AG09319 (cell line): ENCODE results near the gene INSC.

DNA sequence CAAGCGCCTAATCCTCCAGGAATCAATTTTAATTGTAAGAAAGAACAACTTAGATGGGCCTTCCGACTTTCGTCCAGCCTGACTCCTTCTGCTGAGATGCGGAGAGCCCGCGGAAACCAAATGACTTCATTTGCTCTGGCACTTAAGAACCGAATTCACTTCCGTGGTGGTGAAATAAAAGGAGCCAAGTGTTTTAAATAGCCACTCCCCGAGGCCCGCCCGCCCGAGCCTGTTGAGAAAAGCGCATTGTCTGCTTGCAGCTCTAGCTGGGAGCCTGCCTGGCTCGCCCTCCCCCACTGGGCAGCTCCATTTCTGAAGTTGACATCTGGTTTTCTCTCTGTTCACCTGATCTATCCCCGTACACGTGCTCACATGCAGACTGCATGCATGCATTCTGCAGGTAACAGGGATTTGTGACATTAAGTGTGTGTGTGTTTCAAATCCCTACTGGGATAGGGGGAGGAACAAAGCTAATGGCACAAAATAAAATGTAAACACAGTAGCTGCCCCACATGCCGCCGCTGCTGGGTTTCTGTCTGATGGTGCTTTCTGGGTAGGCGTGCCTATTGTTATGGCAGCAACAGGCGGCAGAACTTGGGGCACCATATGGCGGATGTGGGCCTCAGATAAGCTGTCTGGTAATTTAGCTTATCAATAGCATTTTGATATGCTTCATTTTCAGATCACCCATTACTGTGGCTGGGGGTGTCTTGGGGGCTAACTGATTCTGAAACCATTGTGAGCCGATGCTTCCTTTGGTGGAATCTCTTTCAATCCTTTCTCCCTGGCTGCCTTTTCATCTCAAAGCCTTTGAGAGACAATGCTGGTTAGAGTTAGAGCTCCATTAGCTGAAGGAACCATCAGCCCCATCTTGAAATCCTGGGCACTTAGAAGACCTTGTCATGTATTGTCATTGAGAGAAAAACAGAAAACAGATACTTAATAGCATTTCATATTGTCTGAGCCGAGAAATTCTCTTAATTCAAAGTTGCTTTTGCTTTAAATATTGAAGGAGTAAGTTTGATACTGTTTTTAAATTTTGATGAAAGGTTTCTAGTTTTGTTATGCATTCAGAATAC, 6.4 kb downstream of the TEAD1 start:
- RRBS = no CpG with 5 or more reads among the region's 23 CpGs

DNA sequence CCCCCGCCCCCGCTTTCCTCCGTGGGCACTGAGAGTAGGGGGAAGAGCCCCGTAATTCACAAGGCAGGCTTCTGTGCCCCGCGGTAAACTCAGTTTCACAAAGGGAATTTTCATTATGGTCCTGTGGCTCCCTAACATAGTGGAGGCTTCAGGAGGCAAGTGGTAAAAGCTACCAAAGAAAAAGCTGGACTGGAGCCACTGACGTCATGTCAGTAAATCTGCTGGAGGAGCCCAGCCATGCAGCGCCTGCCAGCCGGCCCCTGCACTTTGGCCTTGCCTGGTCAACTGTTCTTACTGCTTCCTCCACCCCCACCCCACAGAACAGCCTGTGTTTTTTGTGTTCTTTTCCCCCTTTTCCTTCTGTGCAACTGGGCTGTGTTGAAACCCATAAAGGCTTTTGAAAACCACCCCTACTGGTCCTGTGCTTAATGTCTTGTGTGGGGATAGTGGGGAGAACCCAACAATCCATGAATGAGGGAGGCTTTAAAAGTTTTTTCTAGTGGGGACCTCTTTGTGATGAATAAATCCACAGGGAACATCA, 18.4 kb downstream of the TEAD1 start:
- RRBS = no CpG with 5 or more reads among the region's 9 CpGs

GRCh38 chr11:12693136-12694164, 19.2 kb downstream of the TEAD1 start:
- RRBS = no CpG with 5 or more reads among the region's 18 CpGs

- RRBS = no CpG with 5 or more reads among the region's 15 CpGs
Observed at GRCh38 chr11:12845538-12846471, 163.3 kb upstream of the RASSF10 start.

GRCh38 chr11:12878309-12878726, 130.8 kb upstream of the RASSF10 start:
- RRBS = 100% methylated on average over 2 of the region's 4 CpGs

GRCh38 chr11:13008578-13008935, 559 bp upstream of the RASSF10 start:
- RRBS = no CpG with 5 or more reads among the region's 20 CpGs

DNA sequence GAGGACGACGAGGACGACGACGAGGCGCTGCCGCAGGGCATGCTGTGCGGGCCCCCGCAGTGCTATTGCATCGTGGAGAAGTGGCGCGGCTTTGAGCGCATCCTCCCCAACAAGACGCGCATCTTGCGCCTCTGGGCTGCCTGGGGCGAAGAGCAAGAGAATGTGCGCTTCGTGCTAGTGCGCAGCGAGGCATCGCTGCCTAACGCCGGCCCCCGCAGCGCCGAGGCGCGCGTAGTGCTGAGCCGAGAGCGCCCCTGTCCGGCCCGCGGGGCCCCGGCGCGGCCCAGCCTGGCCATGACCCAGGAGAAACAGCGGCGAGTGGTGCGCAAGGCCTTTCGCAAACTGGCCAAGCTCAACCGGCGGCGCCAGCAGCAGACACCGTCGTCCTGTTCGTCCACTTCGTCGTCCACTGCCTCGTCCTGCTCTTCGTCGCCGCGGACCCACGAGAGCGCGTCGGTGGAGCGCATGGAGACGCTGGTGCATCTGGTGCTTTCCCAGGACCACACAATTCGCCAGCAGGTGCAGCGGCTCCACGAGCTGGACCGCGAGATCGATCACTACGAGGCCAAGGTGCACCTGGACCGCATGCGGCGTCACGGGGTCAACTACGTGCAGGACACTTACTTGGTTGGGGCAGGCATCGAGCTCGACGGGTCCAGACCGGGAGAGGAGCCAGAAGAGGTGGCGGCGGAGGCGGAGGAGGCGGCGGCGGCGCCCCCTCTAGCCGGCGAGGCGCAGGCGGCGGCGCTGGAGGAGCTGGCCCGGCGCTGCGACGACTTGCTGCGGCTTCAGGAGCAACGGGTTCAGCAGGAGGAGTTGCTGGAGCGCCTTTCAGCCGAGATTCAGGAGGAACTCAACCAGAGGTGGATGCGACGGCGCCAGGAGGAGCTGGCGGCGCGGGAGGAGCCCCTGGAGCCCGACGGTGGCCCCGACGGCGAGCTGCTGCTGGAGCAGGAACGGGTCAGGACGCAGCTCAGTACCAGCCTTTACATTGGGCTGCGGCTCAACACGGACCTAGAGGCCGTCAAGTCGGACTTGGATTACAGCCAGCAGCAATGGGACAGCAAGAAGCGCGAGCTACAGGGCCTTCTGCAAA, 1.0 kb downstream of the RASSF10 start:
- RRBS = 3% methylated on average over 31 of the region's 117 CpGs

GRCh38 chr11:13333290-13333977, 55.8 kb downstream of the BMAL1 start:
- RRBS = no CpG with 5 or more reads among the region's 7 CpGs

GRCh38 chr11:13337947-13339268, 60.8 kb downstream of the BMAL1 start:
- RRBS = no CpG with 5 or more reads among the region's 17 CpGs

DNA sequence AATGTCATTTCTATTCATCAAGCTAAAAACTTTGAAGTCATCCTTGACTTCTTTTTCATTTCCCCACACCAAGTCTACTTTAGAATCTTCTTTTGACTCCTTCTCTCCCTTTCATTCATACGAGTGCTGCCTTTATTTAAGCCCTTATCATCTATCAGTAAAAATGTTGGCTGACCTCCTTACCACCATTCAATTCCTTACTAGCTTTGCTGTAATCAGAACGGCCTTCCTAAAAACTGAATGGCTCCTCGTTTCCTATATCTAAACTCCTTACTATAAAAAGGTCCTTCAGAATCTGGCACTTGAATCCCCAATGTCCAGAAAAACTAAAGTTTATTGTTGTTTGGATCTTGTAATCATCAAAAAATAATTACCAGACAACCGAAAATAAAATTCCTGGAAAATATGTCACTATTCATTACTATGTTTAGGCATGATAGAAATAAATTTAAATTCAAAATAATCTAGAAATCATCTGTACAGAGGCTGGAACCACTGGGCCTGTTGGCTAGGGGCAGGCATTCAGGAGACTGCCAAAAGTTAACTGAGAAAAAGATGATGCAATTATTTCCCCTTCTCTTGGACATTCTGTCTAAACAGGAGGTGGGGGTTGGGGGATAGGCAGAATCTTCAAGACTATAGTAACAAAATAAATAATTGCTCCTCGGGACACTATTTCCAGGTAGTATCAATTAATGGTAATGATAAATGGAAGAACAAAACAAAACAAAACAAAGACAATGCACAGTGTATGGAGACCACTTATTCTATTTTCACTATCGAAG, 14.3 kb downstream of the BTBD10 start:
- RRBS = no CpG with 5 or more reads among the region's 6 CpGs

DNA sequence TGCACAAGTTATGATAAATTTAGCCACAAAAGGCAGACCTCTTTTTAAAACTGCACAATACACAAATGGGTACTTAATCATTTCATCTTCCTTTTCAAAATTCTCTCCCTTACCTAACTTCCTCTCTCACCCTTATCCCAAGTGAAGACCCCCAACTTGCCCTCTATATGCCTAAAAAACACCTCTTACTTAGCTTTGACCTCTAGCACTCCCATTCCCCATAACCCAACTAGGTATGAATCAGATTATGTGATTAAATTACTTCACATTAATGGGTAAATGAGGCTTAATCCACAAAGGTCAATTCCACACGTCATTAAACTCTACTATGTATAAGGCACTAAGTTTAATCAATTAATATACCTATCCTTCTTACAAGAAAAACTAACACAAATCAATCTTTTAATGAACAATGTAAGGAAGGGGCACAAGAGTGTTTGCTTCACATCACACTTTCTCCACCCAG, 2.8 kb downstream of the BTBD10 start:
- RRBS = no CpG with 5 or more reads among the region's 1 CpG

DNA sequence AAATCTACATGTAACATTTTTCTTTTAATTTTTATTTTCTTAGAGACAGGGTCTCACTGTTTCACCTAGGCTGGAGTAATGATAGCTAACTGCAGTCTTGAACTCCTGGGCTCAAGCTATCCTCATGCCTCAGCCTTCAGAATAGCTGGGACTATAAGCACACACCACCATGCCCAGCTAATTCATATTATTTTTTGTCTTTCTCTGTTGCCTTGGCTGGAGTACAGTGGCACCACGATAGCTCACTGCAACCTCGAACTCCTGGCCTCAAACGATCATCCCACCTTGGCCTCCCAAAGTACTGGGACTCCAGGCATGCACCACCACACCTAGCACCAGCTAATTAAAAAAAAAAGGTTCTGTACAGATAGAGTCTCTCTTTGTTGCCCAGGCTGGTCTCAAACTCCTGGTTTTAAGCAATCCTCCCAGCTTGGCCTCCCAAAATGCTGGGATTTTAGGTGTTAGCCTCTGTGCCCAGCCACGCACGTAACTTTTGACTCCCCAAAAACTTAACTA, 14.6 kb downstream of the COPB1 start:
- RRBS = no CpG with 5 or more reads among the region's 5 CpGs

DNA sequence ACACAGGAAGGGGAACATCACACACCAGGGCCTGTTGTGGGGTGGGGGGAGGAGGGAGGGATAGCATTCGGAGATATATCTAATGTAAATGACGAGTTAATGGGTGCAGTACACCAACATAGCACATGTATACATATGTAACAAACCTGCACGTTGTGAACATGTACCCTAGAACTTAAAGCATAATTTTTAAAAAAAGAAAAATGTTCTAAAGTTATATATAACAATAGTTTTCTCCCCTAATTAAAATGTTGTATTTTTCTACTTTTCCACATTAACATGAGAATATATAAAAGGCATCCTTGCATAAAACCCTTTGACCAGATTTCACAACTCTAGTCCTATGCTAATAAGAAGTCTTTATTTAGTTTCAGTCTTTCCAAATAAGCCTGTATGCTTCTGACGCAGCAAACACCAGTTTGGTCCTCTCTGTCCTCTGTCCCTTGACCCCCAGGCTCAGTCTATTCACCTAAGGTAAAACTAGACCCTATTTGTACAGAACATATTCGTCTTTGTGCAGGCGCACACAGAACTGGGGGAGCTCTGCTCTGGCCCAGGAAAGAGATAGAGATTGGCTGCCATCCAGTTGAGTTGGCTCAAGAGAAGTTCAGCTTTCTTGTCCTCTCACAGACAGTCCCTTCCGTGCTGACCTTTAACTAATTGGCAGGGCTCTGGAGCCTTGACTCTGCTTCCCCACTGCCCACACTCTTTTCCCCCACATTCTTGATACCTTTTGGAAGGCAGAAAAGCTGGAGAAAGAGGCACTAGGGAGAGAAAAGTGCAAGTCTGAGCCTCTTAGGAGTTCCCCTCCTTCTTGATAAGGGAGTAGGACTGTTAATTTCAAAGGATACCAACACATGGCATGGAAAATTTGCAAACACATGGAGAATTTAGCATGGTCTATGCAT, 21.0 kb upstream of the PSMA1 start:
- RRBS = no CpG with 5 or more reads among the region's 7 CpGs

DNA sequence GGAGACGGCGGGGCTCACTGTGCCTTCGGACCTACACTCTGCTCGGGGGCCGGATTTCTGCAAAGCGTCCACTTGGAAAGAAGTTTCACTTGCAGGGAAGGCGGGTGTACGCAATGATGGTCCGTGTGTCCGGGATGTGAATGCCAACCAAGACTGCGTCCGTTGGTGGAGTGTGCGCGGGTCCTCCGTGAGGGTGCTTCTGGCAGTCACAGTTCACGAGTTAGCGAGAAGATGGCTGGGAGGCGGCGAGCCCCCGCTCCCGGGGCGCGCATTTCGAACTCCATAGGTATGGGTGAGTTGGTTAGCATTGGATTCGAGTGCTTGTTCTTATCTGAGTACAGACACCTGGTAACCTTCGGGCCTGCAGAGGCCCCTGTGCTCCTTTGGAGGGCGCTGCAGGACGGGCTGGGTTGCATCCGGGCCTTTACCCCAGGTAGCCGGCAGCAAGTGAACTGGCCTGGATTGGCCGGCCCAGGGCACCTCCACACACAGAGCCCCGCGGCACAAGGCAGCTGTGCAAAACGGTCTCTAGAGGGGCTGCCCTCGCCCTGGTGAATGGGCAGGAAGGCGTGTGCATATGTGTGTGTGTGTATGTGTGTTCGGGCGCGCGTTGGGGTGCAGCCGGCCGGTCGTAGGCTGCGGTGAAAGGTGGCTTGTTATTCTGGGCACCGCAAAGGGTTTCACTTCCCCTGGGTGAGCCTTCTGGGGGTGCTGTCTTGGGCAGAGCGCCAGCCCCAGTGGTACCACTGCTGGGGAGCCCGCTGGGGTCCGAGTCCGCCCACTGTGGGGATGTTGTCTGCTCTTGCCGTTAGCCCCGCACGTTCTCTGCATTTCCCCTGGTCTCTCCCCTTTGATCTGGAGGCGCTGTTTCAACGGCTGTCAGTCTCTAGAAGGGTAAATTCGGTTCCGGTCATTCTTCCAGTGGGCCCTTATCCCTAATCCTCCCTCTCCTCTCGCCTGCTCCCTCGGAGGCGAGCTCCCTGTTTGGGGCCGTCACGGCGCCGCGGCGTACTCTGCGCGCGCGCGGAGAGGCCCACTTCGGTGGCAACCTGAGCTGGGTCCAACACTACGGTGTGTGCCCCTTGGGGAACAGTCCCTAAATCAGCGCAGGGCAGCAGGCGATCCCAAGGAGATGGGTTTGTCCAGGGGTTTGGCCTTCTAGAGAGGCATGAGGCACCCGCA, 13.5 kb upstream of the CYP2R1 start:
- RRBS = 2% methylated on average over 10 of the region's 75 CpGs

DNA sequence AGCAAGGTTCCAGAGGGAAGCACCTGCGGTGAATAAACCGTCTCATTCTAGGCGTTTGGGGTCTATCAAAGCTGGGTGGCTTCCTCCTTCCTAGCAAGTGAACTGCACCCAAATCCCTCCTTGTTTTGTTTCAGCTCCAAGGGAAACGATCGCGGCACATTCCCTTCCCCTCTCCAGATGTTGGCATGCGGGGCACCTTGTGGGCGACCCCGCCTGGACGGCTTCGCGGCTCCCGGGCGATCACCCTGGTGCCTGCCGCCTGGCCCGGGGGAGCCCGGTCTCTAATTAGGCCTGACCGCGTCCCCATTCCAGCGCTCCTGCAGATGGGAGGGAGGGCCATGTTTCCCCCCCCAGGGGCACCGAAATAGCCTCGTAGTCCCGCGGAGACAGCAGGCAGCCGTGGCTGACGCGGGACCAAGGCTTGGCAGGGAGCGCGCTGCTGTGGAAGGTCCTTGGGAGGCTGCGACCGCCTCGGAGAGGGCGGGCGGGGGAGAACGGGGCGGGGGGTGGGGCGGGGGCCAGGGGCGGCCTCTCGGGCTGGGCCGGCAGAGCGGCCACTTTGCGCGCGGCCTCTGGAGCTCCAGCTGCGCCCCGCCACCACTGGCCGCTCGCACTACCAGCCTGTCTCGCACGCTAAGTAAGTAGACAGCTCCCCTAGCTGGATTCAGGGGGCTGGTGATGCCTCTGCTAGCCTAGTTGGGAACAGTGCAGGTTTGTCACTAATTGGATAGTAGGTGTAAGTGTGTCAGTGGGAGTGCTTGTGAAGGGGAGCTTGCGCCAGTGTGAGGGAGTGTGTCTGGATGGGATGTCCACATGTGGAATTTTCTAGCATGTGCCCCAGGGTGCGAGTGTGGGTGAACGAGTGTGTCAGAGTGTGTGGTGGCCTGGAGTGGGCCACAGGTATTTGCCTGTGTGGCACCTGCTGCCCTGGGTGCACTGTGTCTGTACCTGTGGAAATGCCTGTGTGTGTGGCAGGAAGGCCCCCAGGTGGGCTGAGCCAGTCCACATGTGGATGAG, at the start of gene INSC:
INSC (plus strand) TSS at position 557 of the 1,017 bp plus-strand sequence.
- RRBS = no CpG with 5 or more reads among the region's 53 CpGs

DNA sequence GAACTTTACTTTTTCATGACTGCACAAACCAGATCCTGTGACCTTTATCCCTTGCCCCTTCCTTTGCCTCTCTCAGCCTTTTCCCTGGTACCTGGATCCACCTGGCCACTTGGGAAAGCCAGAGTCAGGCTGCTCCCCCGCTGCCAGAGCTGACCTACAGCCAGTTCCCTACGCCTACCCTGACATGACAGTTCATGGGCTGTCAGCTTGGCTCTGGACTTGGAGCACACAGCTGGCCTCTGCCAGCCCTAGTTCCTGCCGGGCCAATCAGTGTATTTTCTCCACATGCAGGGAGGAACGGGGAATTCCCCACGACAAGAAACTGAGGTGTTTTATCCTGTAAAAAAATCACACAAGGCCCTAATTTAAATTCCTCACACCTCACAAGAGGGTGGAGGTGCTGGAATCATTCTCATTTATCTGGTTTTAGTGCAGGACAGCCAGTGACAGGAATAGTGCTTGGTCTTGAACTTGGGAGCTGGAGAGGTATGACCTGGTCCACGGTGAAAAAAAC, 382.7 kb downstream of the INSC start:
- RRBS = no CpG with 5 or more reads among the region's 6 CpGs

- RRBS = no CpG with 5 or more reads among the region's 11 CpGs
Observed at GRCh38 chr11:15561695-15562095, 447.0 kb downstream of the INSC start.

GRCh38 chr11:15819763-15820138, 536.6 kb downstream of the SOX6 start:
- RRBS = no CpG with 5 or more reads among the region's 7 CpGs

DNA sequence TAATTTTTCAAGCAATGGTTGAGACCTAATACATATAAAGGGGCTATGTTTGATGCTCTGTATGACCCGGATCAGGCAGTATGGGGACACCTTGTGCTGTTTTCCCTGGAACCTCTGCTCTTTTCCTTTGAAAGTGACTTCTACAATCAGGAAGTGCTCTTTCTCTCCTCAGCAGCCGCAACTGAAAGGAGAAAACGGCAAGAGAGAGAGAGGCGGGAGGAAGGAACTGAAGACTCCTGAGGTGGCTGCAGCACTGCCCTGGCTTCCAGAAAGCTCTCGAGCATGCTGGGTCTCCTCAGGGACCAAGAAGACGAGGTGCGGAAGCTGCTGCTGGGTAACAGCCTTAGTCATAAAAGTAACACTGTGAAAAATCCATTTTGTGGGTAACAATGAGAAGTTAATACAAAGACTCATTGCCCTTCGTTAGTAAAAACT, 473.6 kb downstream of the SOX6 start:
- RRBS = no CpG with 5 or more reads among the region's 8 CpGs

GRCh38 chr11:16604781-16605562, 133.5 kb upstream of the C11orf58 start:
- RRBS = under 1% methylated on average over 13 of the region's 69 CpGs